Right lobe of liver (tissue), 4 donors: ENCODE measurements around the genes ZNF180 and CLASRP.

GRCh38 chr19:44032780-44033150 is 7.6 kb downstream of the ZNF222 start:
- PRO-cap, 4 experiments = no peak in any of the 4 experiments
- RAMPAGE, long total RNA, 2 experiments = no peak in any of the 2 experiments

DNA sequence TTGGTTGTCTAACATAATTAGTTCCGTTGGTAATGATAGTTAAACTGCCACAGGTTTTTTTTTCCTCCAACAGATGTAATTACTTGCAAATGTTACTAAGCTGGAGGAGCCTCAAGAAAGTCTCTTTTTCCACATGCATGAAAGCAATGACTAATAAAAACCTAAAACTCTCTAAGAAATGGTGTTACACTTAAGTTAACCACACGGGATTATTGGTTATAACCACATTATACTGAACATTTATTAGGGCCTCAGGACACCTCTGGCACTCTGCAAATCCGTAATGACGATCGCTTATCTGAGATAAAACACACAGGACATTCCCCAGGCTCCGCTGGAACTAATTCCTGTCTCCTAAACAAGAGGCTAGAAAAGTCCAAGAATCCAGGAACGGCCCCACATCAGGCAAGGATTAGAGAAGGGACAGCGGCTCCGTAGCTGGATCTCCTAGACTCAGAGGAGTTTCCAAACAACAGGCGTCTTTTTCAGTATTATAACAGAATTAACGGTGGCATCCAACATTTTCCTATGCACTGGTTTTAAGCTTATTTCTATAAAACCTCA is 693 bp downstream of the ZNF235 start:
- PRO-cap, 4 experiments = peak in 1 of 4 experiments; most common plus-strand start position 399 of the sequence (in 1)
- RAMPAGE, long total RNA, 2 experiments = no peak in any of the 2 experiments

GRCh38 chr19:44479043-44479824 is 21.1 kb downstream of the ZNF180 start:
- PRO-cap, 4 experiments = no peak in any of the 4 experiments
- RAMPAGE, long total RNA, 2 experiments = no peak in any of the 2 experiments

- PRO-cap, 4 experiments = peak in 4 of 4 experiments; most common plus-strand start chr19:44500295 (in 3); most common minus-strand start chr19:44500538 (in 3)
- RAMPAGE, long total RNA, 2 experiments = start-site peak on the minus strand in 1 of 2 experiments, at chr19:44500514-44500526 at its widest, 48 reads per replicate
Measured at GRCh38 chr19:44499853-44501044, at the start of gene ZNF180. TSS of gene ZNF180 (minus strand) at chr19:44500522.

GRCh38 chr19:44603352-44603810 is 10.0 kb upstream of the IGSF23 start:
- PRO-cap, 4 experiments = no peak in any of the 4 experiments
- RAMPAGE, long total RNA, 2 experiments = no peak in any of the 2 experiments

- PRO-cap, 4 experiments = no peak in any of the 4 experiments
- RAMPAGE, long total RNA, 2 experiments = no peak in any of the 2 experiments
Measured at GRCh38 chr19:44647095-44647620, 3.4 kb downstream of the PVR start.

GRCh38 chr19:44653899-44654526 is 10.3 kb downstream of the PVR start:
- PRO-cap, 4 experiments = no peak in any of the 4 experiments
- RAMPAGE, long total RNA, 2 experiments = no peak in any of the 2 experiments

- PRO-cap, 4 experiments = peak in 3 of 4 experiments; most common plus-strand start chr19:44658078 (in 3)
- RAMPAGE, long total RNA, 2 experiments = no peak in any of the 2 experiments
Measured at GRCh38 chr19:44658017-44658260, 13.3 kb upstream of the CEACAM19 start.

DNA sequence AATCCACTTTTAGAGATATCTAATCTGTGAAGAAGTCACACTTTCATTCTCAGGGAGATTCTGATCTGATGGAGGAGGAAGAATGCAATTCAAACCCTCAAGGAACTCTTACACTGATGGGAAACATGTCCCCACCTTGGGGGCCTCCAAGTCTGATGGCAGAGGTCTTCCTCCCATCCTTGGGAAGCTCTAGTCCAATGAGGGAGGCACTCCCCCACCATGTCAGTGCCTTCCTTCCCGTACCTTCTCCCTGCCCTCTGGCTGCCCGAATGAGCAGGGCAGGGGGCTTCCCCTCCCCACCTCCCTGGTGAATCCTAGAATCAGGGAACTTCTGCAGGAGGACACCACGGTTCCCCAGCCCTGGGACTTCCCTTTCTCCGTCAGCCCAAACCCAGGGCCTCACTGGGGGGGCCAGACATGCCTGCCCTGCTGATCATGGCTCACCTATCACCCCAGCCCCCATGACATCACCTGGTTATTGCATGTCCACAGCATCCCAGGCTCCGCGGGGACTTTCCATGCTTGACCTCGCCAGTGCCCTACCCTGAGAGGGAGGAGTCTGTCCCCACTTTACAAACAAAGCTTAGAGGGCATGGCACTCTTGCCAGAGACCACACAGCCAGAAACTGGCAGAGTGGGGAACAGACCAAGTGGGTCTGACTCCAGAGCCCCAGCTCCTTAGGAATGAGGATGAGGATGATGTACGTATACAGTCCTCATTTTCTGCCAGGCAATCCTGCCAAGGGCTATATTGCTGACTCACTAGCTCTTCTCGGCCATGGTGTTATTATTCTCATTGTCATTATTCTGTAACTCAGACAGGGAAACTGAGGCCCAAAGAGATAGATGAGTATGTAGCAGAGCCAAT is 9.7 kb upstream of the BCL3 start:
- PRO-cap, 4 experiments = peak in 4 of 4 experiments; most common plus-strand start position 622 of the sequence (in 4); most common minus-strand start position 404 of the sequence (in 4)
- RAMPAGE, long total RNA, 2 experiments = no peak in any of the 2 experiments

DNA sequence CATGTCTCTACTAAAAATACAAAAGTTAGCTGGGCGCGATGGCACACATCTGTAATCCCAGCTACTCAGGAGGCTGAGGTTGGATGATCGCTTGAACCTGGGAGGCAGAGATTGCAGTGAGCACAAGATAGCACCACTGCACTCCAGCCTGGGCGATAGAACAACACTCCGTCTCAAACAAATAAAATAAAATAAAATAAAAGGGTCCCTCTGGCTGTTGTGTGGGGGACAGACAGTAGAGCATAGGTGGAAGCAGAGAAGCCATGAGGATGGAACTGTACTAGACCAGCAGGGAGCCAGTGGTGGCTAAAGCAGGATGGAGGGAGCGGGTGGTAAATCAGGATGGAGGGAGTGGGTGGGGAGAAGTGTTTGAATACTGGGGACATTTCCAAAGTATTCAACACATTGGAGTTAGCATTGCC is 7.2 kb downstream of the BCL3 start:
- PRO-cap, 4 experiments = peak in 1 of 4 experiments; most common minus-strand start position 318 of the sequence (in 1)
- RAMPAGE, long total RNA, 2 experiments = no peak in any of the 2 experiments

- PRO-cap, 4 experiments = peak in 1 of 4 experiments; most common minus-strand start chr19:44767968 (in 1)
- RAMPAGE, long total RNA, 2 experiments = no peak in any of the 2 experiments
Measured at GRCh38 chr19:44767814-44768328, 9.8 kb upstream of the CBLC start.

DNA sequence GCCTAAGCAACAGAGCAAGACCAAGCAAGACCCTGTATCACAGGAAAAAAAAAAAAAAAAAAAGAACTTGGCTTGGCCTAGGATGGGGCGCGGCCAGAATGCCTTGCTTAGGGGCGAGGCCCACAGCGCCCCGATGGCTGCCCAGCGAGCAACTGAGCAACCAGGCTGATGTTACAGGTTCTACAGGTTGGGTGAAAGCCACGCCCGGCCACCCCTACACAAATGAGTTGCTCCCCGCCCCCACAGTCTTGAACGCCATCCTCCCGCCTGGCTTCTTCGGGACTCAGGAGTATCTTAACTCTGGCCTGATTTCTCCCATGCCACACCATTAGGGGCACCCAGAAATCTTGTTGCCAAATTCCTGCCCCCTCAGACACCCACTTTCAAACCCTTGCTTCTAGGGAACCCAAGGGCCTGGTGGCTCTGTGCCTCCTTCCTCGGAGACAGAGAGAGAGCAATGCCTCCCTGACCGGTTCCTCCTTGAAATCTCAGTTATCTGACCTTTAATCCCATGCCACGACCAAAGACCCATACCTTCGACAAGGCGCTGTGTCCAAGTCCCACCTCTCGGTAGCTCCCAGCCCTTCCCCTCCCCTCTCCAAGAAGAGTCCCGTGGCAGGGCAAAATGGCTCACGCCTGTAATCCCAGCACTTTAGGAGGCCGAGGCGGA is 1.2 kb upstream of the CBLC start:
- PRO-cap, 4 experiments = no peak in any of the 4 experiments
- RAMPAGE, long total RNA, 2 experiments = no peak in any of the 2 experiments

DNA sequence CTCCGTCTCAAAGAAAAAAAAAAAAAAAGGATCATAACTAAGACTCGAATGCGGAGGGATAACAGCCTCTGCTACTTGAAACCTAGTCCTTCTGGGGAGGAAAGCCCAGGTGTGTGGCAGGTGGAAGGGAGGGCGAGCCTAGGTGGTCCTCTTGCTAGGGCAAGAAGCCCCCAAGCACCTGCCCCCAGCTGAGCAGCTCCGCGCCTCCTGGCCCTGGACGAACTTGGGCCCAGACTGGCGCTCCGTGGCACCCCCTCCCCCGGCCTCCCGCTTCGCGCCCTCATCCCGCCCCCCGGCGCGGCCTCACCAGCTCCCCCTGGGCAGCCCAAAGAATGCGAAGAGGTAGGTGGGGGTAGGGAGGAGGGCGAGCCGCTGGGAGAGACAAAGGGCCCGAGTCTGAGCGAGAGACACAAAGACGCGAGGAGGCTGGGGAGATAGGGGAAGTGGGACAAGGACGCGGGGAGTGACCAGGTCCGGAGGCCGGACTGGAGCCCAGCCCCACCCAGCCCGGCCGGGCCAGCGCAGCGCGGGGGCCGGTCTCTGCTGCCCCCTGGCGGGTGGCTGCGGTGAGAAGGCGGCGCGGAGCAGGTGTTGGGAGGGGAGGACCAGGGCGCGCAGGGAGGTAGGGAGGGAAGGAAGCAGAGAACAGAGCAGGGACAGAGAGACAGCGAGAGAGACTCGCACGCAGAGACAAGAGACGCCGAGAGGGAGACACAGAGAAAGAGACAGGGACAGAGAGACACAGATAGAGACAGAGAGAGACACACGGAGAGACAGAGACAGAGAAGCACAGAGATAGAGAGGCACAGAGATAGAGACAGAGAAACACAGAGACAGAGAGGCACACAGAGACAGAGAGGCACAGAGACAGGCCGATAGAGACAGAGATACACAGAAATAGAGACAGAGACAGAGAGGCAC is 1.4 kb upstream of the NECTIN2 start:
- PRO-cap, 4 experiments = peak in 4 of 4 experiments; most common plus-strand start position 648 of the sequence (in 3); most common minus-strand start position 450 of the sequence (in 3)
- RAMPAGE, long total RNA, 2 experiments = no peak in any of the 2 experiments

DNA sequence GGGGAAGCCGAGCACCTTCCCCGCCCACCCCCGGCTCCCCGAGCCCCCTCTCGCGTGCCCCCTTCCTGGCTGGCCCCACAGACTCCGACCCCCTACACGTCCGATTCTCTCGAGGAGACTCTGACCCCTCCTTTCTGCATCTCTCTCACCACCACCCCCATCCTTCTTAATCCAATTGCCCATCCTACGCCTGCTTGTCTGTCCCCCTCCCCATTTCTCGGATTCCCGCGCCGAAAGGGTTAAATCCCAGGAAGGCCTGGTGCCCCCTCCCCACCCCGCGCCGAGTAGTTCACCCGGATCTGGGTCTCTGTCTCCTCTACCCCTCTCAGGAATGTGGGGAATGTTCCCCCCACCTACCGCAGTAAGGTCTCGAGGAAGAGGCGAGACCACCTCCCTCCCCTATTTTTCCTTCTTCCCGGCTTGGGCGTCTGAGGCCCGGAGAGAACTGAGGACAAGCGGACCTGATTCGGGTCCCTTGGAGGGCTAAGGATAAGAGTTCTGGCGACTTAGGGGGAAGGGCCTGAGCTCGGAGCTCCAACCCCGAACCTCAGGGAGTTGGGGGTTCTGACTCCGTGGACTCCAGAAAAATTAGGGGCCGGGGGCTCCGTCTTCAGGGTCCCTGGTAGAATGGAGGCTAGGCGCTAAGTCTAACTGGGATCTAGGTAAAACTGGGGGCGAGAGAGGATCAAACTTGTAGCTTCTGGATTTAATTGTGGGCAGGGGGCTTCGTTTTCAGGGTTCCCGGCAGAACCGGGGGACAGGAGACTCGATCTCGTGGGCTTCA is 771 bp downstream of the NECTIN2 start:
- PRO-cap, 4 experiments = peak in 1 of 4 experiments; most common minus-strand start position 290 of the sequence (in 1)
- RAMPAGE, long total RNA, 2 experiments = no peak in any of the 2 experiments

DNA sequence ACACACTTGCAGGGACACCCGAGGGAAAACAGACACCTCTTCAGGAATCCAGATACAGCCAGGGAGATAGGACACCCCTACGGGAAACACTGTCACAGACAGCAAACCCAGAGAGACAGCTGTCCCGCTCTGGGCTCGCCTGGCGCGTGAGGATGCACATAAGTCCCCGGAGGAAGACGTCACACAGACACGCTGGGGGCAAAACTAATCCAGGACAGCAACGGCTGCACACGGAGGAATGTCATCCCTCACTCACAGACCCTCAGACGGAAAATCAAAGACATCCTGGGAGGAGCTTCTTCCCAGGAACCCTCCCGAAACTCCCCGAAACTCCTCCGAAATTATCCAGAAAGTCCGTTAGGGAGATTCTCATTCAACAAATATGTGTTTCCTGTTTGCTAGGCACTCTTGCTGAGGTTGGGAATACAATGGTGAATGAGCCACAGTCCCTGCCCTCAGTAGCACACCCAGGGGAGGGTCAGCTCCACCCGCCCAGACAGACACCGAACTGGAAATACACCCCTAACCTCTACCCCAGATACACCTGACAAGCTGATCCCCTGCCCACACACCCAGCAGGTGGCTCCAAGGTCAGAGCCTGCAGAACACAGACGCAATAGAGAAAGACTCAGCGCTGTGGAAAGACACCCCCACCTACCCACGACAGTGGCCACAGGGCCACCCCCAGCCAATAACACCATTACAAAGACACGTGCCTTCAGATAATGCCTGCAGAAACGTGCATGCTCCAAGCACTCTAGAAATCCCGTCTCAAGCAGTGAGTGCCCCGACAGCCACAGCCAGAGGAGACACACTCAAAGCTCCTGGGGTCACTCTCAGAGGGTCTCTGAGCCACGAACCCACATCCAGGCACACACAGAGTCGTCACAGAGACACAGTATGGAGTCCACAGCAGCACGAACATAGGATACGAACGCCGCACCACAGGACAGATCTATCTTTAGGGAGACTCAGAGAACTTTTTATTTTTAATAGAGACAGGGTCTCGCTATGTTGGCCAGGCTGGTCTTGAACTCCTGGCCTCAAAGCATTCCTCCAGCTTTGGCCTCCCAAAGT is 14.9 kb upstream of the TOMM40 start:
- PRO-cap, 4 experiments = peak in 2 of 4 experiments; most common plus-strand start position 624 of the sequence (in 2)
- RAMPAGE, long total RNA, 2 experiments = no peak in any of the 2 experiments

DNA sequence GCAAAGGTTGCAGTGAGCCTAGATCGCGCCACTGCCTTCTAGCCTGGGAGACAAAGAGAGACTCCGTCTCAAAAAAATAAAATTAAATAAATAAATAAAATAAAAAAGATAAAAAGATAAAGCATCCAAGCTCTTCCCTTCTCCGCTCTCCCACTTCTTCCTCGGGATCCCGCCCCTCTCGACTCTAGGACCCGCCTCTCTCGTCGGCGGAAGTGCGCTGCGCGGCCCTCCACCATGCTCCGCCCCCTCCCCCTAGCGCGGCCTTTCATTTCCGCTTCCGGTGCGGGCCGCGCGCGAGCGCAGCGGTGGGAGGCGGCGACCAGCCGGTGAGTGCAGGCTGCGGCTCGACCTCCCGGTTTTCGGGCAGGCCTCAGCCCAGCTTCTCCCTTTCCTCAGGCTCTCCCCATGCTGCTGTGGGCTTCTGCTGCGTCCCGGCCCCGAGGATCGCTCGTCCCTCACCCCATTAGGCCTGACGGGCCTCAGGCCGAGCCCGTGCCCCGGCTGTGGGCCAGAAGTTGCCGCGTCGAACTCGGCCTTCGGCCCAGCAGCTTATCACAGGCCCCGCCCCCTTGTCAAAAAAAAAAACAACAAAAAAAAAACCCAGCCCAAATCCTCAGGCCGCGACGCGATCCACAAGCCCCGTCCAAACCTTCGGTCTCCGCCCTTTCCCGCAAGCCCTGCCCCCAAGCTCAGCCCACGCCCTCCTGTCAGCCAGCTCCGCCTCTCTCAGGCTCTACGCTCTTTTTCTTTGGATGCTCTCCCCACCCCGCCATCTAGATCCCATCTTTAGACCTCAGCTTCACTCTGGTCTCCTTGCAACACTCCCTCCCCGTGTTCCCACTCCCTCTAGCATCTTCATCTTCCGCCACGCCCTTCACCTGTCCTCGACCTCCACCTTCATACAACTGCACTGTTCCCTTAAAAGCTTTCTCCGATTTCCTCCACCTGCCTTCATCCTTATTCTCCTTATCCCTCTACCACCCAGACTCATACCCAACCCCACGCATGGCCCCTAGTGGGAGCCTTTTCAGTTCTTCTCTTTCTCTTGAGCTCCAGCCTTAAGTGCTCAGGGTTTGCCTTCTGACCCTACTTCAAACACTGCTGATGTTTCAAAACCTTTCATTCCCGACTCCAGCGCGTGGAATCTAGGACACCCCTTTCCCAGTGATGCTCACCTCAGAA is at the start of gene CLASRP:
CLASRP (plus strand) TSS at position 263 of the 1,182 bp plus-strand sequence.
- PRO-cap, 4 experiments = peak in 4 of 4 experiments; most common plus-strand start position 285 of the sequence (in 4); most common minus-strand start position 180 of the sequence (in 4)
- RAMPAGE, long total RNA, 2 experiments = start-site peak on the plus strand in 2 of 2 experiments, centred at position 288 of the sequence, 180 to 288 reads per replicate

- PRO-cap, 4 experiments = peak in 4 of 4 experiments; most common plus-strand start chr19:45075627 (in 3)
- RAMPAGE, long total RNA, 2 experiments = no peak in any of the 2 experiments
Measured at GRCh38 chr19:45075483-45075984, 744 bp downstream of the ZNF296 start.

DNA sequence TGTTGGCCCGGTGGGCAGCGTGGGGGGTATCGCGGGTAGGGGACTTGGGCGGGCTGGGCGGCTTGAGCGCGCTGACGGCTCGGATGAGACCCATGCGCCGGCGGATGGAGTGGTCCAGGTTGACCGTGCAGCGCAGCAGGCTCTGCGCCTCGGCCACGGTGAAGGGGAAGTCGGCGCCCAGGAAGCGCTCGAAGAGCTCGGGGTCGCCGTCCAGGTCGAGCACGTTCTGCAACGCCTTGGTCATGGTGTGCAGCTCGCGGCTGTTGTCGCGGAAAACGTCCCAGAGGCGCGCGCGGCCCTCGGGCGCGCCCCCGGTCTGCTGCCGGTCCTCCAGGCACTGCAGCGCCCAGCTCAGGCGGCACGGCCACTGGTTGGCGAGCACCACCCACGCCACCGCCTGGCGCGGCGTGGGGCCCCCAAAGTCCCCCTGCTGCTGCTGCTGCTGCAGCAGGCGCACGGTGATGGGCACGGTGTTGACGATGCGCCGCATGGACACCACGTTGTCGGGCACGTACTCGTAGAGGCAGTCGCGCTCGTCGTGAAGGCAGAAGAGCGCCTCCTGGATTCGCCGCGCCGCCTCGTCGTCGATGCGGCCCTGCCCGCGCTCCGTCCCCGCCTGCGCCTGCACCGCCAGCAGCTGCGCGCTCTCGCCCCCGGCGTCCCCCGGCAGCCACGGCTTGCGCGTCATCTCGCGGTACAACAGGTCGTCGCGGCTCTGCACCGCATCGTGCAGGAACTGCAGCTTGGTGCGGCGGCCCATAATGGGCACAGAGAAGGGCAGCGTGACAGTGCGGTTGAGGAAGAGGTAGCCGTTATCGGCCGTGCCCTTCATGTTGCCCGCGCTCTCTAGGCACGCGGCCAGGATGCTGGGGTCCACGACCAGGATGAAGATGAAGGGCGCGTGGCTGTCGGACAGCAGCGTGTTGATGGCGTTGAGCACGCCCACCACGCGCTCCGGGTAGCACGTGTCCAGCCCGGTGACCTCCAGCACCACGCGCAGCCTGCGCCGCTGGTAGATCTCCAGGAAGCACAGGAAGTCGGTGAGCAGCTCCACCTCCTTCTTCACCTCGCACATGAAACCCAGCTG is 8.4 kb downstream of the NKPD1 start:
- PRO-cap, 4 experiments = no peak in any of the 4 experiments
- RAMPAGE, long total RNA, 2 experiments = no peak in any of the 2 experiments

DNA sequence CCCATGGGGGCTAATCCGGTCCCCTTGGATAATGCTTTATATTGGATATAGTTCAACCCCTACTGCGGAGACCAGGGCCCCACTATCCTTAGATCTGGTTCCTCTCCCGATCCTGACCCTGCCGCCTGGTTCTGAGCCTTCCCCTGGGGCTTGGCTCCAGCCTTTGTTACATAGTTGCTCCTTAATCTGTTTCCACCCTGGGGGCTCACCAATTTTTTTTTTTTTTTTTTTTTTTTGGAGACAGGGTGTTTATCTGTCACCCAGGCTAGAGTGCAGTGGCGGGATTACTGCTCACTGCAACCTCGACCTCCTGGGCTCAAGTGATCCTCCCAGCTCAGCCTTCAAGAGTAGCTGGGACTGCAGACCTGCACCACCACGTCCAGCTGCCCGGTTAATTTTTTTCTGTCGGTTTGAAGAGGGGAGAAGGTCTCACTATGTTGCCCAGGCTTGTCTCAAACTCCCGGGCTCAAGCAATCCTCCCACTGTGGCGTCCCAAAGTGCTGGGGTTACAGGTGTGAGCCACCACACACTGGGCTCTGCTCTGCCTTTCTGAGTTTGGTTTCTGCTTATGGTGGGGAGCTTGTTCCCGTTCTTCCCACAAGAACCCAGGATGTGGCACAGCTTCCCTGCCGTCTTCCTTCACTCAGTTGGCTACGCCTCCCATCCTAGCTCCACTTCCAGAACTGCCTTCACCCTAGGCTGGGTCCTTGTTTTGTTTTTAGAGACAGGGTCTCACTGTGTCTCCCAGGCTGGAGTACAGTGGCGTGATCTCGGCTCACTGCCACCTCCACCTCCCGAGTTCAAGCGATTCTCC is 1.6 kb downstream of the BLOC1S3 start:
- PRO-cap, 4 experiments = no peak in any of the 4 experiments
- RAMPAGE, long total RNA, 2 experiments = no peak in any of the 2 experiments

- PRO-cap, 4 experiments = peak in 1 of 4 experiments; most common plus-strand start chr19:45304935 (in 1)
- RAMPAGE, long total RNA, 2 experiments = no peak in any of the 2 experiments
Measured at GRCh38 chr19:45304628-45305353, 17.9 kb downstream of the CKM start.